Transverse colon (tissue), 4 donors: Measurements from ENCODE around the genes NHERF2 and PDPK1.

DNA sequence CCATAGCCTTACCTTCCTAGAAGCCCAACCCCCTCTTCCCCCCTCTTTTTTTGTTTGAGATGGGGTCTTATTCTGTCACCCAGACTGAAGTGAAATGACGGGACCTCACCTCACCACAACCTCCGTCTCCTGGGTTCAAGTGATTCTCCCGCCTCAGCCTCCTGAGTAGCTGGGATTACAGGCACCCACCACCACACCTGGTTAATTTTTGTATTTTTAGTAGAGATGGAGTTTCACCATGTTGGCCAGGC, 22.2 kb downstream of the UNKL start:
- PRO-cap, result no peak
- RAMPAGE, long total RNA, 4 experiments, result no peak in any of the 4 experiments

GRCh38 chr16:1427801-1428487, 2.9 kb upstream of the PERCC1 start:
- PRO-cap, result no peak
- RAMPAGE, long total RNA, 4 experiments, result no peak in any of the 4 experiments

GRCh38 chr16:1527691-1528358, 5.6 kb upstream of the TMEM204 start:
- PRO-cap, result unidirectional peak, plus-strand start at chr16:1528217
- RAMPAGE, long total RNA, 4 experiments, result no peak in any of the 4 experiments

DNA sequence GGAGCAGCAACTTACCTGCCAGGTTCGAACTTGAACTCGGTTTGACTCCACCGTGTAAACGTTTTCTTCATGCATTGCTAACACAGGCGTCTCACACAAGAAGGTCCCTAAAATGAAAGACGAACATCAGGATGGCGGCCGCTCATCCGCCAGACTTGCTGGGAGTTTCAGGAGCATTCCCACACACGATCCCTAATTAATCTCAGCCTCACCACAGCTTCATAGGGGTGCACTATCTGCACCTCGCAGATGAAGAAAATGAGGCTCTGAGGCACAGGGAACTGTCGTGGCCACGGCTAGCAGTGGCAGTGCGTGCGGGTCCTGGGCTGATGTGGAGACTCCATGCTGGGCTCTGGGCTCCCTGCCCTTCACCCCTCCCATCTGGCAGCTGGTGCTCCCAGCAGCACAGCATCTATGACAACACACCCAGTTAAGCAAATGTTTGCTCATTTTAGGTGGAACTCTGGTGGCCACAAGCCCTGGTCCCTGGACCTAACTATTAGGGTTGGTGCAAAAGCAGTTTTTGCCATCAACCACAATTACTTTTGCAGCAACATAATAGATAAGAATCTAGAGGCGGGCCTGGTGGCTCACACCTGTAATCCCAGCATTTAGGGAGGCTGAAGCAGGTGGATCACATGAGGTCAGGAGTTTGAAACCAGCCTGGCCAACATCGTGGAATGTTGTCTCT, 31.0 kb downstream of the IFT140 start:
- PRO-cap, result unidirectional peak, minus-strand start at position 344 of the sequence; unidirectional peak, minus-strand start at position 383 of the sequence
- RAMPAGE, long total RNA, 4 experiments, result start-site peak on the minus strand in 1 of 4 experiments, centred at position 369 of the sequence, 9 reads per replicate

DNA sequence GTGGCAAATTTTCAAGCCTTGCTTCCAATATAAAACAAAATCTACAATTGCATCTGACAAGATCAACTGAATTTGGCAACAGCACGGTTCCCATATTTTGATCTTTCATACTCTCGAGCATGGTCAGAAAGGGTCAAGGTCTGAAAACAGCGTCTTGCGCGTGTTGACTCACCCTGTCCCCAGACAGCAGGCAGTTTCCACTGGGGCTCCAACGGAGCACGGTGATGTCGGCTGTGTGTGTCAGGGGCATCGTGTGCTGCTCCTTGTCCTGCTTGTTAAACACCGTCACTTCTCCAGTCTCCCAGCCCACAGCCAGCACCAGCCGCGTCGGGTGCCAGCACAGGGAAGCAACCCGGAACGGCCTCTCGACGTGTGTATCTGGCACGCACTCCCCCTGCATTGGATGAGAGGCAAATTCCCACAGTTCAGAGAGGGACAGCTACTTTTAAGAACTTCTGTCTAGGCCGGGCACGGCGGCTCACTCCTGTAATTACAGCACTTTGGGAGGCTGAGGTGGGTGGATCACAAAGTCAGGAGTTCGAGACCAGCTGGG, 9.6 kb downstream of the IFT140 start:
- PRO-cap, result no peak
- RAMPAGE, long total RNA, 4 experiments, result start-site peak on the minus strand in 1 of 4 experiments, centred at position 212 of the sequence, 15 reads per replicate

DNA sequence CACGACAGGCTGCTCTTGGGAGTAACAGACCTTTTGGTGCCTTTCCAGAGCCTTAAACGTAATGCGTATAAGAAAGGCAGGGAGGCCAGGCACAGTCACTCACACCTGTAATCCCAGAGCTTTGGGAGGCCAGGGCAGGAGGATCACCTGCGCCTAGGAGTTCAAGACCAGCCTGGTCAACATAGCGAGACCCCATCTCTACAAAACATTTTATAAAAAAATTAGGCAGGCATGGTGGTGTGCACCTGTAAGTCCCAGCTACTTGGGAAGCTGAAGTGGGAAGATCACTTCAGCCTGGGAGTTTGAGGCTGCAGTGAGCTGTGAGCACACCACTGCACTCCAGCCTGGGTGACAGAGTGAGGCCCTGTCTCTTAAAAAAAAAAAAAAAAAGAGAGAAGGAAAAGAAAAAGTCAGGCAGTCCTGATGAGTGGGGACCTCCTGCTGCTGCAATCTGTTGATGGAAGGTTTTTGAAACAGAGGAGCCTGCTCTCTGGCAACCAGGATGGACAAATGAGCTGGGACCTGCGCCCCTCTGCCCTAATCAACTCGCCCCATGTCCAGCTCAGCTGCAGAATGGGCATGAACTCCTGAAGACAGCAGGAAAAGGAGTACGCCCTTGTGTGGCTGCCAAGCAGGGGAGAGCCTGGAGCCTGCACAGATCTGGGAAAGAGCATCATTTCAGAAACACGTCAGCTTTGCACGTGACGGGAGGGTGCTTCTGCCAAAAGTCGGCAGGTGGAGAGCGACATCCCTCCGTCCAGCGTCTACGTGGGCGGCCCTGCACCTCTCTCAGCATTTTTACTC, 18.8 kb downstream of the NME3 start:
- PRO-cap, result no peak
- RAMPAGE, long total RNA, 4 experiments, result start-site peak on the plus strand in 1 of 4 experiments, centred at positions 270 to 484 of the sequence, 11 to 12 reads per replicate

DNA sequence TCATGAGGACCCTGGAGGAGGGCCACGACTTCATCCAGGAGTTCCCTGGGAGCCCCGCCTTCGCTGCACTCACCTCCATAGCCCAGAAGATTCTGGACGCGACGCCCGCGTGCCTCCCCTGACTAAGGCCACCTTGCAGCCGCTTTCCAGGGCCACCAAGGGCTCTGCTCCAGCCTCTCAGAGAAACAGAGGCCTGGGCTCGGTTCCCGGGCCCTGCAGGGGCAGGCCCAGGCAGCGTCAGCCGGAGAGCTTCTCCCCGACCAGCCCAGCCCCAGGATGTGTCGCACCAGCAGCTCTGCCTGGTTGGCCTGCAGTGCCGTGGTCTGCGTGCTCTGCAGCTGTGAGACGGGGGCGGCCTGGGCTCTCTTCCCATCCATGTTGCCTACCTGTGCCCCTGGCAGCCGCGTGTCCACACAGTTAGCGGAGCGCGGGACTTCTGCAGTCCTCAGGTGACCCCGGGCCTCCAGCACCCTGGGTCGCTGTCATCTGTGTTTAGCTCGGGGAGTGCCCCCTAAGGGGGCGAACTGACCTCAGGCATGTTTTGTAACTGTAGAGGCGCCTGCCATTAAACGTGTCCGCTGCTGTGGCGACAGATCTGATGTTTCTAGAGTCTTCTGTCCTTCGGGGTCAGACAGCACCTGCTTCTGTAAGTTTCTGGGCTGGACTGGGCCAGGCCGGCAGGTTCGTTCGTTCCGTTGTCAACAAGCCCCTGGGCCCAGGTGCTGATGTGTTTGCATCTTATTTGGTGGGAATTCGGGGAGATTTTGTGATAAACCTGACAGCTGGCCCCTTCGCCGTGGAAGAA, 4.7 kb downstream of the IGFALS start:
- PRO-cap, result no peak
- RAMPAGE, long total RNA, 4 experiments, result no peak in any of the 4 experiments

DNA sequence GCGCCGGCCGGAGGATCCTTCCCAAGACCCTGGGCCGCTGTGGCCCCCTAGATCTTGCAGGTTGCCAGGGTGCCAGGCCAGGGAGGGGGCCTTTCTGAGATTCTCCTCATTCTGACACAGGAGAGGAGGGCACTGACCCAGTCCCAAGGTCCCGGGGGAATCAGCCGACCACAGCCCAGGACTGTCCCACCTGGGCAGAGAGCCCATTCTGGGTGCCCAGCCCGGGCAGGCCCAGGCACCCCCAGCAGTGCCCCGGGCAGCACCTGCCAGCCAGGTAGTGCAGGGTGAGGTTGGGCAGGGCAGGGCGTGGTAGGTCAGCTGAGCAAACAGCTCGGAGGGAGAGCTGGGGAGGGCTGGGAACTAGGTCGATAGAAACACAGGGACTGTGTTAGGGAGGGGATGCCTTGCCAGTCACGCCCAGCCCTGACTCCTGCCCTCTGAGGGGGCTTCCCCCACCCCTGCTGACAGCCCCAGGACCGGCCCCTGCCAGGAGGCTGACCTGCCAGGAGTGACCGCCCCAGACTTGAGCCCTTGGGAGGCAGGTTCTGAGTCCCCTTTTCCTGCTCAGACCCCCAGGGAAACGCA, 4.9 kb downstream of the HS3ST6 start:
- PRO-cap, result bidirectional peak, plus-strand start at position 386 of the sequence, minus-strand start at position 249 of the sequence
- RAMPAGE, long total RNA, 4 experiments, result no peak in any of the 4 experiments

GRCh38 chr16:1917288-1917834, 854 bp downstream of the HS3ST6 start:
- PRO-cap, result unidirectional peak, minus-strand start at chr16:1917547
- RAMPAGE, long total RNA, 4 experiments, result no peak in any of the 4 experiments

- PRO-cap, result no peak
- RAMPAGE, long total RNA, 4 experiments, result no peak in any of the 4 experiments
Measured at GRCh38 chr16:1938125-1939277, 4.5 kb downstream of the MSRB1 start.

DNA sequence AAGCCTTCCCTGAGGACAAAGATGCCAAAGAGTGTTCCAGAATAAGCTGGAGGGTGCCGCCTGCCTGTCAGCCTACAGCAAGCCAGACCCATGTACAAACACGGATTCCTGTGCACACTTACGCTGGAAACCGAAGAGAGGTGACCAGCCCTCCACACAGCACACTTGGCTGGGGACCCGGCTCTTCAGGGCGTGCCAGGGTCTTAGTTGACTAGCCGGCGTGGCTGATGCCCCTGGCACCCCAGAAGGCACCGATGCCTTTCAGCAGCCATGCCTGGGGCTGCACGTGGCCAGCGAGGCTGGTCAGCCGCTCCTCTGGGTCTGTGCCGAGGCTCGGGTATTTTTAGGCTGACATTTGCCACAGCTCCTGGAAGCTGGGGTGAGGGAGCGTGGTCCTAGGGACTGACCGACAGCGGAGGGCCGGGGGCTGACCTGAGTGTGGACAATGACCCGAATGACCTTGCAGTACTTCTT, 4.0 kb downstream of the RPL3L start:
- PRO-cap, result no peak
- RAMPAGE, long total RNA, 4 experiments, result no peak in any of the 4 experiments

DNA sequence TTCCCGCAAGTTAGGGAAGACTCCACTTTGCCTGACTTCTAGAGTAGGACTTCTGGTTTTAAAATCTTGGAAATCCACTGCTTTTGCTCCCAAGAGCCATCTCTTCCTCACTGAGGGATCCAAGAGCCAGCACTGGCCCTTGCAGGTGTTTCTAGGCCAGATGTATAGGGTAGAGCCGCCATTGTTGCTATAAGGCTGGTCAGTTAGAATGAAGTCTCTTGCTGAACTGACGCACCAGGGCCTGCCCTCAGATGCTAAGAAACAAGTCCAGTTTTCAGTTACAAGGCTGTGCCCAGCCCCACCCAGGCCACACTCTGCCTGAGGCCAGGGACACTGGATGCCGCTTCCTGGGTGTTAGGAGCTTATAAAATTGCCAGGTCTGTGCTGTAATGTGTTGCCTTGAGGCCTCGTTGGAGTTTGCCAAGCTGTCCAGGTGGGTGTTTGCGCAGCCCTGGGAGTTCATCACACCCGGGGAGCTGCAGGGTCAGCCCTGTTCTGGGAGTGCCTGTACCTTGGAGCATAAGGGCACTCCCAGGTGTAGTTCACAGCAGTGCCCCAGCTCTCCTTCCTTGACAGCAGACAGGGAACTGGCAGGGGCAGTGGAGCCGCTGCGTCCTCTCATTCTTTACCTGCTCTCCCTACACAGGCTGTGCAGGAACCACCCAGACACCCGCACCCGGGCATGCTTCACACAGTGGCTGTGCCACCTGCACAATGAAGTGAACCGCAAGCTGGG, 1.4 kb downstream of the GFER start:
- PRO-cap, result bidirectional peak, plus-strand start at position 310 of the sequence, minus-strand start at position 253 of the sequence; bidirectional peak, plus-strand start at position 572 of the sequence, minus-strand start at position 431 of the sequence
- RAMPAGE, long total RNA, 4 experiments, result no peak in any of the 4 experiments

- PRO-cap, result bidirectional peak, plus-strand start at chr16:2026906, minus-strand start at chr16:2026754; unidirectional peak, minus-strand start at chr16:2027366
- RAMPAGE, long total RNA, 4 experiments, result no peak in any of the 4 experiments
Measured at GRCh38 chr16:2026438-2027569, at the start of gene NHERF2. TSS of gene NHERF2 (plus strand) at chr16:2026902.

GRCh38 chr16:2040708-2041695, 6.6 kb downstream of the NTHL1 start:
- PRO-cap, result bidirectional peak, plus-strand start at chr16:2041354, minus-strand start at chr16:2041319
- RAMPAGE, long total RNA, 4 experiments, result no peak in any of the 4 experiments

- PRO-cap, result no peak
- RAMPAGE, long total RNA, 4 experiments, result start-site peak on the plus strand in 1 of 4 experiments, at chr16:2055891-2056343 at its widest, 37 reads per replicate
Measured at GRCh38 chr16:2055828-2056528, 8.2 kb downstream of the TSC2 start.

DNA sequence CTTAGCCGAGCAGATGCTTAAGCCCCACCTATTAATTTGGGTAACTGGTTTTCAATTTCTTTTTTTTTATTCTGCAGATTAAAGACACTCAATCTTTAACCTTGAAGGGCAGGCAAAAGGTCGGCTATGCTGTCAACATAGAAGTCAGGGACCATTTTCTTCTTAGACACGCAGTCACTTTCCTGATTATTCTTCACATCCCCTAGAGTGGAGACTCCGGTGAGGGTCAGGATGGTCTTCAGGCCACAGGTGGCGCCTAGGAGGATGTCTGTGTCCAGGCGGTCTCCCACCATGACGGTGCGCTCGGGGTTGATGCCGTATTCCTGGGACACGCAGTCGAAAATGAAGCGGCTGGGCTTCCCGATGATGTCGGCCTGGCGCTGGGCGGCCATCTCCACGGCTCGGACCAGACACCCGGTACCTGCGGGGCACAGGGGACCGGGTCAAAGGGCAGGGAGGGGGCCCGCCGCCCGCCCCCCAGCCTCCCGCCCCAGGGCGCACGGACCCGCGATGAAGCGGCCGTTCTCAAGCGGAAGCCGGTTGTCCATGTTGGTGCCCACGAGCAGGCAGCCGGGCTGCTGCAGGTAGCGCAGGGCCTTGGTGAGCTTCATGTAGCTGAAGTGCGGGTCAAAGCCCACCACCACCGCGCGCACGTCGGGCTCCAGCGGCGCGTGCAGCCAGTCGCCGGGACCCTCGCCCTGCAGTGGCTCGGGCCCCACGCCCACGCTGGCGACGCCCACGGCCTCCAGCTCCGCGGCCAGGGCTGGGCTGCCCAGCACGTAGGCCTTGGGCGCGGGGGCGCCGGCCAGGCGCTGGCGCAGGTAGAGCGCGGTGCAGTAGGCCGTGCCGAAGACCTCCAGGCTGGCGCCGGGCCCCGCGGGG, 766 bp downstream of the PGP start:
- PRO-cap, result no peak
- RAMPAGE, long total RNA, 4 experiments, result start-site peak on the minus strand in 1 of 4 experiments, centred at position 392 of the sequence, 8 reads per replicate

DNA sequence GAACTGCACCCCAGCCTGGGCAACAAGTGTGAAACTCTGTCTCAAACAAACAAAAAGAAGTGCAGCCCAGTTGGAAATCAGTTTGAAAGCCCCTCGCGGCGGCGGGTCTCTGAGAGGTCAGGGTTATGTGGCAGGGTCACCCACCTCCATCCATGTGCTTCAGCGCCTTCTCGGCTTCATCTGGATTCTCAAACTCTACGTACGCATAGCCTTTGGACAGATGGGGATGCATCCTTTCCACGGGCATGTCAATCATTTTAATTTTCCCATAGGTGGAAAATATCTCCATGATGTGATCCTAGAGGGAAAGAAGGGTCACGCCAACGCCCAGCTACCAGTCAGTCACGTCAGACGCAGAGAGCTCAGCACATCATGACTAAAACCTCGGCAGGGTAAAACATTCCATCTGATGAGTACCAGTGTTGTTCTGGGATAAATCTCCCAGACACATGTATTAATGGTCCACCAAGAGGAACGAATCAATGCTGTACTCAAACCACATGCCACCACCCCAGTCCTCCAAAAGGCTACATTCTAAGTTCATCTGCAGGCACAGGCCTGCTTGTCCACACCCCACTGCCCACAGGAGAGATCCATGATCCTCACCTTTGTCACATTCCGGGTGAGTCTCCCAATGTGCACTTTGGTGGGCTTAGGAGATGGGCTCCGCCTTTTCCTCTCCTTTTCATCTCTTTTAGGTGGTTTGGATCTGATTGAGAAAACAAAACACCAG, 5.6 kb downstream of the RNPS1 start:
- PRO-cap, result no peak
- RAMPAGE, long total RNA, 4 experiments, result start-site peak on the minus strand in 1 of 4 experiments, centred at position 225 of the sequence, 35 reads per replicate

GRCh38 chr16:2337908-2338323, 2.6 kb downstream of the ABCA3 start:
- PRO-cap, result no peak
- RAMPAGE, long total RNA, 4 experiments, result no peak in any of the 4 experiments

DNA sequence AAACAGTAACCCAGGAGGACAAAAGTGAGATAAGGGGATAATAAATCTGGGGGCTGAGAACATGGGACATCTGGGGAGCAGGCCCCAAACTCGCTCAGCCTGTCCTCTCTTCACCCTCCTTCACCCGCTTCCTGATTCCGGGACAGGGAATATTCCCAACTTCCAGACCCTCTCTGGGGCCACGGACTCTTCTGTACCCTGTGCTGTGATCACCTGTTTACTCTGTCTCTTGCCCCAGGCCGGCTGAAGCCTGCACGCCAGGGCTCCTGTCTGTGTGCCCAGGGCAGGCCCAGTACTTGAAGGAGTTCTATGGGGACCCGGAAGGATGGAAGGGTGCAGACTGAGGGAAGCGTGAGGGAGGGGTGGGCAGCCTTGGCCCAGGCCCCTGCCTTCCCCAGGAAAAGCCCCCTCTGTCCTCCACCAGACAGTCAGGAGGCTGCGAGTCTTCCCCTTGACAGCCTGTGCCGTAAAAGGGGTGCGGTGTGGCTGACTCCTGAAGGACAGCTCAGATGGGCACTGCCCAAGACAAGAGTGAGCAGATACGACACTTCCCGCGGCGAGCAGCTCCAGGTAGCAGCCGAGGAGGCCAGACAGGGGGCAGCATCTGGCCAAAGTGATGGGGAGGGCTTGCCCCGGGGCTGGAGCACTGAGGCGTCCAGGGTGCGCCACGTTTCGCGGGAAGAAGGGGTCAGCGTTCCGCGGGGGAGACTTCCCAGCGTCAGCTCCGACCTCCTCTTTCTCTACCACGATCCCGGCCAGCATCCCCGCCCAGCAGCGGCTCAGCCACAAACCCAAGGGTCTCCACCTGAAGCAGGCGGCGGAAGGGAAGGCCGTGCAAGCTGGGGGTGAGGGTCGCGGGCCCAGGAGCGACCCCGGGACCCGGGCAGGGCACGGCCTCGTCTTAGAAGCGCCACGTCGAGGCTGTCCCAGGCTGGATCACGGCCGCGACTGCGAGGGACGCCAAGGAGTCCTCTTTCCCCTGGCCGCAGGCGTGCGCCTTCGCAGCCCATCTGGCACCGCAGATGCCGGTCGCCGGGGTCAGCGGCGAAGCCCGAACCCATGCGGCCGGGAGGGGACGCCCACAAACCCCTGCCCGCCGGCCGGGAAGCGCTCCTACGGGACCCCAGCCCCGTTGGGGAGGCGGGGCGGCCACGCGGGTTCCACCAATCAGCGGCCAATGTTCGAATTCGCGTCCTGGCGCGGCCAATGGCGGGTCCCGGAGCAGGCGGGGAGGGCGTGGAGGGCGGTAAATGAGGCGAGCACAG, 781 bp upstream of the CCNF start:
- PRO-cap, result unidirectional peak, plus-strand start at position 523 of the sequence; unidirectional peak, minus-strand start at position 950 of the sequence; unidirectional peak, minus-strand start at position 1,012 of the sequence; bidirectional peak, plus-strand start outside the sequence, minus-strand start at position 1,109 of the sequence
- RAMPAGE, long total RNA, 4 experiments, result no peak in any of the 4 experiments

DNA sequence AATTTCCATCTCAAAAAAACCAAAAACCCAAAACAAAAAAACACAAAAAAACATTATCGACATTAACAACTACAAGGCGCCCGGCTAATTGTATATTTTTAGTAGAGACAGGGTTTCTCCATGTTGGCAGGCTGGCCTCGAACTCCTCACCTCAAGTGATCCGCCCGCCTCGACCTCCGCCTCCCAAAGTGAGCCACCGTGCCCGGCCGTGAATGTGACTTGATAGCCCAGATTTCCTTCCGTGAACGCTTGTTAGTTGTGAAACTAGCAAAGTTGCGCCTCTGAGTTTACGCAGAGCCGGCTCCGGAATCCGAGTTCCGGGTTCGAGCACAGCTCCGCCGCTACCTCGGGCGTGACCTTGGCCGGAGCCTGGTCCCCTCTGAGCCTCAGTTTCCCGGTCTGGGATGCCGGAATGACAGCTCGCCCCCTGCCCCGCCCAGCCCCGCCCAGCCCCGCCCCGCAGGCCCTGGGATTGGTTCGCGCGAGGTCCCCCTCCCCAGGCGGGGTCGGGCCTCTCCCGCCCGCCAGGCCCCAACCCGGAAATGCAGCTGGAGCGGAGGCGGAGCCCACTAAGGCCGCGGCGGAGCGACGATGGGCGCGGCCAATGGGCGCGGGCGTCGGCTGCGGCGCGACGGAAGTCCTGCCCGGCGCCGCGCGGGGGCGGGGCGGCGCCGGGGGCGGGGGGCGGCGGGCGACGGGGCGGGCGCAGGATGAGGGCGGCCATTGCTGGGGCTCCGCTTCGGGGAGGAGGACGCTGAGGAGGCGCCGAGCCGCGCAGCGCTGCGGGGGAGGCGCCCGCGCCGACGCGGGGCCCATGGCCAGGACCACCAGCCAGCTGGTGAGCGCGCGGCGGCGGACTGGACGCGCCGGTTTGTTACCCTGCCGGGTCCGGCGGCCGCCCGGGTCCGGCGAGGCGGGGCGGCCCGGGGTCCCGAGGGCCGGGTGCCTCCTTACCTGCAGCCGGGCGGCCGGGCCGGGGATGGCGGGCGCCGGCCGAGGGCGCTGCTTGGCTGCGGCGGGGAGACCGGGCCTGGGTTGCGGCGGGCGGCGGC, at the start of gene PDPK1:
Gene PDPK1 (plus strand): TSS at position 723 of the 1,052 bp plus-strand sequence.
- PRO-cap, result bidirectional peak, plus-strand start at position 723 of the sequence, minus-strand start at position 190 of the sequence
- RAMPAGE, long total RNA, 4 experiments, result start-site peak on the plus strand in 2 of 4 experiments, centred at positions 726 to 737 of the sequence, 32 to 94 reads per replicate